ENCODE data around the gene MYO1C.

- PRO-cap: unidirectional peak, plus-strand start at chr17:1298787
Observed at GRCh38 chr17:1298573-1299066, 19.2 kb downstream of the TRARG1 start.

GRCh38 chr17:1324109-1324738 lies 44.8 kb downstream of the TRARG1 start:
- PRO-cap: no peak

DNA sequence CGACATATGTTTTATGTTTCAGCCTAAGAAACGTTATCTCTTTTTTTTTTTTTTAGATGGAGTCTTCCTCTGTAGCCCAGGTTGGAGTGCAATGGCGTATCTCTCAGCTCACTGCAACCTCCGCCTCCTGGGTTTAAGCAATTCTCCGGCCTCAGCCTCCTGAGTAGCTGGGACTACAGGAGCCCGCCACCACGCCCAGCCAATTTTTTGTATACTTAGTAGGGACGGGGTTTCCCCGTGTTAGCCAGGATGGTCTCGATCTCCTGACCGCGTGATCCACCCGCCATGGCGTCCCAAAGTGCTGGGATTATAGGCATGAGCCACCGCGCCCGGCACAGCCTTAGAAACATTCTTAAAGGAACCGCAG lies 47.5 kb downstream of the YWHAE start:
- PRO-cap: no peak

- PRO-cap: no peak
Observed at GRCh38 chr17:1391703-1392356, 8.2 kb downstream of the YWHAE start.

- PRO-cap: bidirectional peak, plus-strand start at chr17:1456458, minus-strand start at chr17:1456267
Observed at GRCh38 chr17:1456370-1456750, 328 bp upstream of the CRK start.

GRCh38 chr17:1461158-1461644 lies 5.2 kb upstream of the CRK start:
- PRO-cap: no peak

DNA sequence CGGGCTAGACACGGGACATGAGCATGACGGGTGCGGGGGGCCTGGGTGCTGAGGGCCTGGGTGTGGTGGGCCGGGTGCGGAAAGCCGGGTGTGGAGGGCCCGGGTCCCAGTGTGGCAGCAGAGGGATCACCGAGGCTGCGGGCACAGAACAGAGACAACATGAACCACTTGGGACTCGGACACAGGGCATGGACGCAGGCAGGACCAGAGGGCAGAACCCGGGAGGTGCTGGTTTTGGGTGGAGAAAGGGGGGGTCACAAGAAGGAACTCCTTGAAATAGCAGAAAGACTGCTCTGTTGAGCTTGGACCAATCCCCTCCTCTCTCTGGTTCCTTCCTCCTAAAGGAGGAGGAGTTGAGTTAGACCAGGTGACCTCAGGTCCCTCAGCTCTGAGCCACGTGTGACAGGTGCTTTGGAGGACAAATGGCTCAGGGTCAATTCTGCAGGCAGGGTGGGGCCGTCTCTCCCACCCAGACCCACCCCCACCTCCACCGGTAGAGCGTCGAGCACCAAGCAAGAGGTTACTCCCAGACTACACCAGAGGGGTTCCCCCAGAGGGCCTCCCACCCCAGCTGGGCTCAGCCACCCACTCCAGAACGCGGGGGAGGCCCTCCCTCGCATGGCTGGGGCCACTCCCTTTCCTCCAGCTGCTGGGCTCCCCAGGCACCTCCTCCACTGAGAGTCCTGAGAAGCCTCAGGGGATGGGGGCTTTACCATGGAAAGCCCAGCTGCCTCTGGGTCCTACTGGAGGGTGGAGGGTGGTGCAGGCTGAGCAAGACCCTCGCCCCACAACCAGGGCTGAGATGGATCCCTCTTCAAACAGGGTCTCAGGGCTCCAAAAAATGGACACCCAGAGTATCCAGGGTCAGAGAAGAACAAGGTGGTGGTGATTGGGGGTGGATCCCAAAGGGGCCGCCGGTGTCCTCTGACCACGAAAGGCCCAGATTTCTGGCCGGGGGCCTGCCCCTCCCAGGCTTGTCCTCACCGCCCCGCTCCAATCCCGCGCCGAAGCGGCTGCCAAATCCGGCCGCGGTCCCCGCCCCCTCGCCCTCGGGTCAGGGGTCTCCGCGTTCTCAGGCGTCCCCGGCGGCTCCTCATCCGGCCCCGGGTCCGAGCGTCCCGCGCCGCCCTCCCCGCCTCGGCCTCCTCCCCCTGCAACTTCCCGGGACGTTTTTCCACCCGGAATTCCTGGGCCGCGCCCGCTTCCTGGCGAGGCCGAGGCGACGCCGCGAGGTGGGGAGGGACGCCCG lies 7.7 kb downstream of the MYO1C start:
- PRO-cap: bidirectional peak, plus-strand start at position 440 of the sequence, minus-strand start at position 326 of the sequence

DNA sequence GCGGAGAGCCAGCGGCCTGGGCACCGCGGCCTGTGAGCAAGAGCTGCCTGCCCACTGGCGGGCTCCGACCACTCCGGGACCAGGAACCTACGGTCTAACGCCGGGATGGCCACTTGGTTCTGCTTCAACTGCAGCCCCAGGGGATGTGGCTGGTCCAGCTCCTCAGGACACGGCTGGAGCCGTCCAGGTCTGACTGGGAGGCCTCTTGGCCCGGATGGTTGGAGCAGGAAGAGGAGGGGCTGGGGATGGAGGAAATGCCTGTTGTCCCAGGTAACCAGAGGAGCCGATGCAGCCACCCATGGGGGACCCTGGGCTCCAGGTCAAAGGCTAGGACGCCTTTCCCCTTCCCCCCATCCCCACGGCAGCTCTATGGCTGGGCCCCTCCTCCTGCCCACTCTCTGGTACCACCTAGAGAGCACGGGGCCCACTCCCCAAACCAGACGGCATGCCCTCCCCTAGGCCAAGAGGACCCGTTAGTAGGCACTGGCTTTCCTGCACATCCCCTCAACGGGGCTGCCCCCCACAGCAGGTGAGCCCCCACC lies at the start of gene MYO1C:
Gene MYO1C, minus strand, starts transcription at position 191 of the 542 bp plus-strand sequence.
- PRO-cap: no peak

- PRO-cap: no peak
Observed at GRCh38 chr17:1494858-1496237, 2.9 kb upstream of the MYO1C start.

GRCh38 chr17:1509502-1509877 lies 6.9 kb downstream of the INPP5K start:
- PRO-cap: no peak

DNA sequence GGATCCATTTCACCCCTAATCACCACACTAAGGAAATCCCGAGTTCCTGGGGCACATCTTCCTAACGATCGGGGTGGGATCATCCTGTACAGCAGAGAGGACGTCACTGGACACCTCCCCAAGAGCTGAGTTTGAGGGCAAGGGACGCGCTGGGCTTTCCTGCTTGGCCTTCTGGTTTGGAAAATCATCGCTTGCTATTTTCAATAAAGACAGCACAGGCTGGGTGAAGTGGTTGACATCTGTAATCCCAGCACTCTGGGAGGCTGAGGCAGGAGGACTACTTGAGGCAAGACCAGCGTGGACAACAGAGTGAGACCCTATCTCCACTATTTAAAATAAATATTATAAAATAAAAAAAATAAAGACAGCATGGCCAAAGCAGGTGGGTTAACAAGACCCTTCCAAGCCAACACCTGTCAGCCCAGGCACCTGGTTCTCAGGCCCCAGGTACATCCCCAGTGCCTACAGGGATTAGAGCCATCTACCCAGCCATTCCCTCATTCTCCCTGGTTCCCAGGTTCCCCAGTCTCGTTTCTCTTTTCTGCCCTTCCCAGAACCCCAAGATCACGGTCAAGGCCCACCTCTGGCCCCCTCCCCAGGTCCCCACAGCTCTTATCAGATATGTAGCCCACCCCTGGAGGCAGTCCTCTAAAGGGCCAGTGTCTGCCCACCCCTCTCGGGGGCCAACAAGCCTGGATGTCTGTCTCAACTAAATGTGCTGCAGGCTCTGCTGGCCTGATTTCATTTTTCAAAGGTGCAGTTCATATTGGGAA lies 5.8 kb downstream of the PITPNA start:
- PRO-cap: no peak

DNA sequence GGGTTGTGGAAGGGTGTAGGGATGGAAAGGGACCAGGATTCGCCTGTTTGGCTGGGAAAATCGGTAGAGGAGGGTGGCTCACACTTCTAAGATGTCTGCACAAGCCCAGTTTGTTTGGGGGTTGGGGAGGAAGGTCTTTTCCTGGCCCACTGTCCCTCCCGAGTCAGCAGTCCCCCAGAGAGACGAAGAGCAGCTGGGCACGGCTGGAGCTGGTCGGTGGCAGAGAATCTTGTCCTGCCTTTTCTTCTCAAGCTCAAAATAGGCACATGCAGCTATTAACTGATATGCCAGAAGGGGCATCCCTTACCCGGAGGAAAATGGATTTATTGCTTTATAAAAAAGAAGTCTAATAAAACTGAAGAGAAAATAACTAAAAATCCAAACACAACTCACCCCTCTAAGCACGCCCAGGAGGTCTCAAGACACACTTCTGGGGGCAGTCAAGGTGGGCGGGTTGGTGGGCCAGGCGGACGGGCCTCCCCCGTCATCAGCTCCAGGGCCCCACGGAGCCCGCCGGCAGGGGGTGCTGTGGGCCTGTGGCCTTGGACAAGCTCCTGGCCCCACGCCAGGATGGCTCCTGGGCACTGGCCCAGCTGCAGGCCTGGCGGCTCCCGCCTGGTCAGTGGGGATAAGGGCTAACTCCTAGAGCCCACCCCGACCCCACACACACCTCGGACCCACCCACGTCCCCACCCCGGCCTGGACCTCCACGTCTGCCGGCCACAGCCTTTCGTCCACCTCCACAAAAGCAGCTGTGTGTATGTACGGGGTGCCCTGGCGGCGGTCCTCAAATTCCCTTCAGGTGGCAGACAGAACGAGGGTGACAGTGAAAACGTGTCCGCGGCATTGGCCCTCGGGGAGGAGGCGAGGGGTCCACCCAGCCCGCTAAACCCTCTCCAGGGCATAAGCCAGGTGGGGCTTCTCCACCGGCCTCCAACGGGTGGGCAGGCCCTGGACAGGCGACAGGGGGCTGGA lies 11.8 kb upstream of the PITPNA start:
- PRO-cap: no peak

DNA sequence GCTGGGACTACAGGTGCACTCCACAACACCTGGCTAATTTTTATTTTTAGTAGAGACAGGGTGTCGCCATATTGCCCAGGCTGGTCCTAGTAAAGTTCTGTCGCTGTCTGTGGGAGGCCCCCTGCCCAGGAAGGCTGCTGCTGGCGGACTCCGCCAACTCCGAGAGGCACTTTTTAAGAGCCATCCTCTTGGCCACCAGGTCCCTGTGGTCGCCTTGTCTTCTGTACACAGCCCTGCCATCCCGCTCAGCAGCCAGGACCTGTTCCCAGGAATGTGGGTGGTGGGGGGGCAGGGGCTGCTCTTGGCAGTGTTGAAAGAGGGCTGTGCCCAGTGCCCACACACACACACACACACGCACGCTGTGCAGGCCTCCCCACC lies 18.3 kb upstream of the PITPNA start:
- PRO-cap: no peak

DNA sequence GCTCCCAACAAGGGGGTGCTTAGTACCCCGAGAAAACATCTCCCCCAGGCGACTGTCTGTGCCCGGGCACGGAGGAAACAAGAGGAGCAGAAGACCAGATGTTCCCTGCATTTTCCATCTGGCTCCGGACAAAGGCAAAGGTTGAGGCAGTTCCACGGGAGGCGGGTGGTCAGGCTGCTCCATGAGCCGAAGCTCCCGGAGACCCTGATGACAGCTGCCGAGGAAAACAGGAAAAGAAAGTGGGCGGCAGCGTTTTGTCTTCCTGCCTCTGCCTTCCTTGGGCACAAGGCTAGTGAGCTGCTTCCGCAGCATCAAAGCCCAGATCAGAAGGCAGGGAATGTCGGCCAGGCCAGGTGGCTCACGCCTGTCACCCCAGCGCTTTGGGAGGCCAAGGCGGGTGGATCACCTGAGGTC lies 16.3 kb downstream of the SLC43A2 start:
- PRO-cap: no peak

GRCh38 chr17:1655263-1655666 lies 5.6 kb upstream of the RILP start:
- PRO-cap: no peak

GRCh38 chr17:1661412-1662295 lies 12.0 kb upstream of the RILP start:
- PRO-cap: no peak

DNA sequence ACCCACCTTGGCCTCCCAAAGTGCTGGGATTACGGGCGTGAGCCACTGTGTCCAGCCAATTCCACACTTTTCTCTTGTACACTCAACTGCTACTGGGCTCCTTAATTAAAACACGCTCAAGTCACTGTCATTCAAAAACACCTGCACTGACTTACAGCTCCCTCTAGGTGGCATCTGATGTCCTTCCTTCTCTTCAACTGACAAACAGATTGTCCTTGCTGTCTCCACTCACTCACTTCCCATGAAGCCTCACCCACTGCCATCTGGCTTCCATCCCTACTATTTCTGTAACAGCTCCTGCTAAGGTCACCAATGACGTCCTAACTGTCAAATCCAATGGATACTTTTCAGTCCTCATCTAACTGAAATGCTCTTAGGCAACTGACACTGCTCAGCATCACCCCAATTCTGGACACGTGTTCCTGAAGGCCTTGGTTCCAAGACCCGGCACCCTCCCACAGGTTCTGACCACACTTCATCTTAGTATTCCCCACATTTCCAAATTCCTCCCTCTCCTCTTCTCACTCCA lies 15.3 kb downstream of the PRPF8 start:
- PRO-cap: no peak

DNA sequence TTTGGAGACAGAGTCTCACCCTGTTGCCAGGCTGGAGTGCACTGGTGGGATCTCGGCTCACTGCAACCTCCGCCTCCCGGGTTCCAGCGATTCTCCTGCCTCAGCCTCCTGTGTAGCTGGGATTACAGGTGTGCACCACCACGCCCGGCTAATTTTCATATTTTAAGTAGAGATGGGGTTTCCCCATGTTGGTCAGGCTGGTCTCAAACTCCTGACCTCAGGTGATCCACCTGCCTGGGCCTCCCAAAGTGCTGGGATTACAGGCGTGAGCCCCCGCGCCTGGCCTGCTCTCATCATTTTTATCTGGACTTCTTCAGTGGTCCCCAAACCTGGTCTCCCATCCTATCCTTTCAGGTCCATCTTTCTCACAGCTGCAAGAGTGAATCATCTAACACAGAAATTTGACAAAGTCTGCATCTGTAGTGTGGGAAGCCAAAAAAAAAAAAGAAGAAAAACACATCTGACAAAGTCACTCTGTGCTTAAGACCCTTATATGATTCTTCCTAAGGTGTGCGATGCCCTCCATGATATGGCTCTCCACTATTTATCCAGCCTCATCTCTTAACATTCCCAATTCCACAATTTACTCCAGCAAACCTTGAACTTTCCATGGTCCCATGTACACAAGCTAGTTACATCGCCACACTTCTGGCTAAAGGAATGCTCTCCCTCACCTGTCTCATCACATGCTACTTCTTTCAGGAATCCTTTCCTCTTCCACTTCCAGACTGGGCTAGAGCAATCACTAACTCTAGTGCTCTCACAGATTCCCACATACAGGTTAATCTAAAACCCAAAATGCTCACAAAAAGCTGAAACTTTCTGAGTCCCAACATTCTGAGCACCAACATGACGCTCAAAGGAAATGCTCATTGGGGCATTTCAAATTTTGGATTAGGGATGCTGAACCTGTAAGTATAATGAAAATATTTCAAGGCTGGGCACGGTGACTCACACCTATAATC lies 13.9 kb downstream of the PRPF8 start:
- PRO-cap: no peak

- PRO-cap: no peak
Observed at GRCh38 chr17:1681320-1682220, 3.1 kb downstream of the PRPF8 start.

DNA sequence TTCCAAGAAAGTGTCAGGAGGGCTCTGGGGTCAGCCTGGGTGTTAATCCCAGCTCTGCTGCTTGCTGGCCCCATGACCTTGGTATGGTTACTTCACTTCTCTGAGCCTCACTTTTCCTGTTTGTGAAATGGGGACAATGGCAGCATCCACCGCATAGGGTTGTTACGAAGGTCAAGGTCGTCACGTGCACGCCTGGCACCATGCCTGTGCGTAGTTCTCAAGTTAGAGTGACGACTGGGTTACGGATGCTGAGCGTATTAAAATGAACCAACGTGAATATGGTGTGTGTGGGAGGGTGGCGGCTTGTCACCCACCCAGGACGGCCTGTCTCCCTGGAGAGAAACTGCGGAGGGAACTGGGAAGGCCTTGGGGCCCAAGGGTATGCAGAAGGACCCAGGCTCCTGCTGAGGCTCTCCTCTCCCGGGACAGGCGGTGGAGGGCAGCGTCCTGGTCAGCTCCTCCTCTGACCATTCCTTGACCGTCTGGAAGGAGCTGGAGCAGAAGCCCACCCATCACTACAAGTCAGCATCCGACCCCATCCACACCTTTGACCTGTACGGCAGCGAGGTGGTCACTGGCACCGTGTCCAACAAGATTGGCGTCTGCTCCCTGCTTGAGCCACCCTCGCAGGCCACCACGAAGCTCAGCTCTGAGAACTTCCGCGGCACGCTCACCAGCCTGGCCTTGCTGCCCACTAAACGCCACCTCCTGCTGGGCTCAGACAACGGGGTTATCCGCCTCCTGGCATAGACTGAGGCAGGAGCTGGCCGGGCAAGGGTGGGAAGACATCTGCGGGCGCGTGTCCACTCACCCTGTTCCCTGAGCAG lies 5.5 kb upstream of the SERPINF2 start:
- PRO-cap: unidirectional peak, plus-strand start at position 335 of the sequence

Measured in pulmonary lymph node (tissue), 1 donor.